Natural killer cell (primary cell): ENCODE measurements around a stretch of chr19.

- PRO-cap = no peak
These were observed 43.4 kb upstream of the NPAS1 start for GRCh38 chr19:46976057-46976771.

DNA sequence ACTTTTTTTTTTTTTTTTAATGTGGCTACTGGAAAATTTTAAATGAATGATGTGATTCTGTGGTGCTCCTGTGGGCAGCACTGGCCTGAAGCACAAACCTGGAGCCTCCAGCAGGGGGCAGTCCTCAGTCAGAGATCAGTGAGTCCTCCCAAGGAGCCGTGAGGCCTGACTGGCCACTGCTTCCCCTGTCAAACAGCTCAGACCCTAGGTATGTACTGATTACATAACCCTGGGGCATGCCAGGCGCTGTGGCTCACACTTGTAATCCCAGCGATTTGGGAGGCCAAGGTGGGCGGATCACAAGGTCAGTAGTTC lies 30.9 kb upstream of the TMEM160 start:
- PRO-cap = no peak

DNA sequence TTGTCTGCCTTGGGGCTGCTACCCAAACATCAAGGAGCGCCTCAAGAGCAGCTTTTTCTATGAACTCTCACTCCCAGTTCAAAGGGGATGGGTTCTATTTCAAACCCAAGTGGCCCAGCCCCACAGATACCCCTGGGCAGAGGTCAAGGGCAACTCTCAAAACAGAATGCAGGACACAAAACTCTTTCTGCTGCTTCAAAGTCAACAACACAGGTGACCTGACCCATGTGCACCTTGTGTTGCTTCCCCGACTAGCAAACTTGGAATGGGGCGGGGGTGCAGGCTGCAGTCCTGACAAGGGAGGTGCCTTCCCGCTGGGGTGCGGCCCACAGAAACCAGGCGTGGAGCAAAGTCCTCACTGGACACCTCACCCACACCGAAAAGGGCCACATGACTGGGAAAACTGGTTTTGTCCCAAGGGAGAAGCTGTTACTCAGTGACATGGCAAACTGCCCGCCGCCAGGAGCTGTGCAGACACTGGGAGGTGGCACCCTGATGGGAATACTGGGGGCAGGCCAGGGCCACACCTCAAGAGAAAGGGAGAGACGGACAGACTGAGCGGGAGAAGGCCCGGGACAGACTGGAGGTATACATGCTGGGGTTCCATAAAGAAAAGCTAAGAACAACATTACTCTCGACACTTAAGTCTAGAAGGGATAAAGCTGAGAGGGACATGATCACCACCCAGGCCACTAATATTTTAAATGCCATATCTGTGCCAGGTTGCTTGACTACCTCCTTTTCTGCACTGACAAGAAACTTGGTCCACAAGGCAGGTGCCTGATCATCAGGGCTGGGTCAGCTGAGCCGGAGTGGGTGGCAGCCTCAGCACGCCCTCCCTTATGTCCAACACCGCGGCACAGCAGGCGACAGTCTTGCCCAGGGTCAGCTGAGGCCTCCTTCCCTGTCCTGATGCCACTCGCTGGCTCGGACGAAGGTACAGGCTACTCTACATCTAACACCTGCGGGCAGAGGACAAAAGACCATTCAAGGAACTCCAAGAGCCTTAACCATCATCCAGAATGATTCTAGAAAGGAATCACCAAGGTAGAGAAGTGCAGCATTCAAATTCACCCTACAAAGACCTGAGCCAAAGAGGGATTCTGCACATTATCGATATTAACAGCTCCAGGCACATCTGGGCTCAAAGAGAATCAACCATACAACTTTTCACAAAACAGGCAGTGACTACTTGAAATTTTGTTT lies 17.1 kb downstream of the ZC3H4 start:
- PRO-cap = no peak

- PRO-cap = no peak
These were observed 13.5 kb downstream of the ZC3H4 start for GRCh38 chr19:47100060-47100573.

- PRO-cap = no peak
These were observed 15.2 kb downstream of the SAE1 start for GRCh38 chr19:47145768-47146357.

GRCh38 chr19:47157027-47157940 lies 26.6 kb downstream of the SAE1 start:
- PRO-cap = no peak

DNA sequence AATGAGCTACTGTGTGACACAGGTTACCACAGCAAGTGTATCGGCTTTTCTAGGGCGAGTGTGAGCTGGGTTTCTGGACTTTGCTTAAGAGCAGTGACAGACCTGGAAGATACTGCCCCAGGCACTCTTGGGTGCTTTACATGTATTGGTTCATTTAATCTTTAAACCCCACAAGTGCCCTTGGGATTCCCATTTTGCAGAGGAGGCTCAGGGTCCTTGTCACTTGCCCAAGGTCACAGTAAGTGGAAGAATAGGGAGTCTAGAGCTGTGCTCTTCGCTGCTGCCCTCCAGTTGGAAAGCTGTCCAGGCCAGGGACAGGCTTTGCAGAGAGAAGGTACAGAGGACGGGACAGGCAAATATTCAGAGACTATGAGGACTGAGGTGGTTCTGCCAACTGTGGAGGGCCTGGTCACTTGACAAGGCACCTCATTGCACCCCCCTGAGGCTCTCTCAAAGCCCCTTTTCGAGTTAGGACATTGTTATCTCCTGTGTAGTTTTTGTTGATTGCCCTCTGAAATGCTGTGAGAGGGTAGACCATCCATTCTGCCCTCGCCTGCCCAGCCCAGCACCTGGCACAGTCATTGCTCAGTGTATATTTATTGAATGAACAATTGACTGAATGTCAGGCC lies 42.4 kb downstream of the BBC3 start:
- PRO-cap = no peak

GRCh38 chr19:47277530-47278208 lies 3.0 kb downstream of the INAFM1 start:
- PRO-cap = no peak

DNA sequence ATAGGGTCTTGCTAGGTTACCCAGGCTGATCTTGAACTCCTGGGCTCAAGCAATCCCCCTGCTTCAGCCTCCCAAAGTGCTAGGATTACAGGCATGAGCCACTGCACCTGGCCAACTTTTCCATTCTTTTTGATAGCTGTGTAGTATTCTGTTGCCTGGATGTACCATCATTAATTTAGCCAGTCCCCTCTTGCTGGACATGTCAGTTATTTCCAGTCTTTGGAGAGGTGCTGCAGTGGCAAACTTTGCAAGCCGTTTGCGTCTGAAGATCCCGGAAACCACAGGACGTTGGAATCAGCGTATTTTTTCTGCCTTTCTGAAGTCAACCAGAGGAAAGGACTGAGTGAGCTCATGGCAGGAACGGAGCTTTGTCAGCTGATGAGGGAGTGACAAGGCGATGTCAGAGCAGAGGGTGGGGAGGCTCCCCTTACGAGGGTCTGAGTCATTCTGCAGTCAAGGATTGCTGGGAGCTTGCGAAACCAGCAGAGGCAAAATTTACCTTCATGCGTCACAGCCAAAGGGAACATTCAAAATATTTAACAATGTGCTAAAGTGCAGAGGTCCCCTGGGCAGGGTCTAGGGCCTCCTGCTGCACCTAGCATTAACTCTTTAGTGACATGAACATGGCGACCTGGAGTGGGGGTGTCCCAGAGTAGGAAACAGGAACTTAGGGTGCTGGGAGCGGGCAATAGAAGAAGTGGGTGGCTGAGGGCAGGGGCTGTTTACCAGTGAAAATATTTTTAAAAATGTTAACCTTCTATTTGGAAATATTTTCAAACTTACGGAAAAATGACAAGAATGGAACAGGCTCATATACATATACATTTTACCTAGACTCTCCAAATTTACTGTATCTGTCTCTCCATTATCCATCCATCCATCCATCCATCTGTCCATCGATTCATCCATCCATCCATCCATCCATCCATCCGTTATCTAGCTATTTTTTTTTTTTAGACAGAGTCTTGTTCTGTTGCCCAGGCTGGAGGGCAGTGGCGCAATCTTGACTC lies 5.7 kb downstream of the C5AR1 start:
- PRO-cap = no peak

GRCh38 chr19:47317236-47317723 lies 7.6 kb downstream of the C5AR1 start:
- PRO-cap = no peak

GRCh38 chr19:47319668-47320780 lies 10.4 kb downstream of the C5AR1 start:
- PRO-cap = no peak

DNA sequence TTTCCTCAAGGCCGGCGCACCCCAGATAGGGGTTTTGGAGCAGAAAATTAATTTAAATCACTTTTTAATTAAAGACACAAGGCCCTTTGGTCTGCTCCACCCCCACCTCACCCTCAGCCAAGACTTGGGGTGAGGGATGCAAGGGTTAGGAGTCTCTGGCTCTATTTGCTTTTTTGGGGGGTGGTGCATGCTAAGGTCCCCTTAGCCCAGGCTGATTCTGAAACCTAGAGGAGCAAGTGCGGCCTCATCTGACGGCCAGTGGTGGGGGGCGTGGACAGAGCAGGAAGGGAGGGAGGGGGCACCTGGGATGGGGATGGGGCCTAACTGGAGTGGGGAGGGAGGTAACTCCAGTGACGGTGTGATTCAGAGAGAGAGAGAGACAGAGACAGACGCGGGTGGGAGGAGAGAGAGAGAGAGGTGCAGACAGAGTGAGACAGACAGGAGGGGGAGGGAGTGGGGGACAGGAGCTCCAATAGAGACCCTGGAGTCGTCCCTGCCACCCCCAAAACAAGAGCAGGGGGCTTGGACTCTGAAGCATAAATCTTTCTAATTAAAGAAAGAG lies 911 bp upstream of the MEIS3 start:
- PRO-cap = no peak

- PRO-cap = no peak
These were observed 3.9 kb downstream of the KPTN start for GRCh38 chr19:47480114-47480495.

DNA sequence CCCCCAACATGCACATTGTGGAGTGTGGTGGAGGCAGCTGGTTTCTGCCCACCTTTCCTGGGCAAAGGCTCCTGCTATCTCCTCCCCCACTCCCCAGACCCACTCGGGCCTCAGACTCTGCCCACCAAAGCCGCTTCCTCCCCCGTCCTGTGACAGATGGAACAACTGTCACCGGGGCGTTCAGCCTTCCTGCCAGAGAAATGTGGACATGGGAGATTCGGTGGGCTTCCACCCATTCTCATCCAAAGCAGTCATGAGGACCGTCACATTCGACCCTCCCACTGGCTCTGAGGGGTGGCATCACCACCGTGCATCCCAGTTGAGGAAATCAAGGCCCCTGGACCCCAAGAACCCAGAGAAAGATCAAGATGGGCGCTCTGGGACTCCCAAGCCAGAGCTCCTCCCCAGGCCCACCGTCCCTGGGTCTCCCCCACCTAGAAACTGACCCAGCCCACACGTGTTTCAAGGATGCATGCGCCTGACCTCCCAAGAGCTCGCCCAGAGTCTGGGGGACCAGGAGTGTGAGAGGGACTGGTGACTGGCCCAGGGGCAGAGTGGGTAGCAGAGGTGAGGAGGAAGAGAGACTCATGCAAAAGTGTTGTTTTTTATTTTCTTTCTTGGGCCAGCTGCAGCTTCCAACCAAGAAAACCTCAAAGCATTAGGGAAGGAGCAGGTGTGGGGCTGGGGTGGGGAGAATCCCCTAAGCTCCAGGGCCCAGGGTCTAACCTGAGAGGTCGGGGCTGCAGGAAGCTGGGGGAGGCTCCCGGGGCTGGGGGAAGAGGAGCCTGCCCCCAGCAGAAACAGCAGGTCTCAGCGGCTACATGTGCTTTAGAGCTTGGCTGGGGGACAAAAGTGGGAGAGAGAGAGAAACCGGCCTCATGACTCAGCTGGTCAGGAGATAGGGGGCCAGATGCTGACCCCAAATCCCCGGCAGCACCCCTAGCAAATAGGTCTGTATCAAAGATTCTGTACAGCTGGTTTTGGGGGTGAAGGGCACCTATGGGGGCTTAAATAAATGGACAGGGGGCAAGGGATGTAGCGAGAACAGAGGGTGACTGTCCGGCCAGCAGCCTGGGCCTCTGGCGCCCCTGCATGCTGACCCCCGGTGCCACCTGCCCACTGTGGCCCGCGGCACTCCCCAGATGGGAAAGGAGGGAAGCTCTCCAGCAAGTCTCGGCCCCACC lies 3.4 kb upstream of the KPTN start:
- PRO-cap = no peak

GRCh38 chr19:47511581-47512126 lies 3.2 kb downstream of the NAPA start:
- PRO-cap = no peak

- PRO-cap = bidirectional peak, plus-strand start at chr19:47600648, minus-strand start at chr19:47600326; unidirectional peak, plus-strand start at chr19:47600726
These were observed 8.3 kb upstream of the BICRA start for GRCh38 chr19:47600510-47601172.

GRCh38 chr19:47660259-47660765 lies 51.4 kb downstream of the BICRA start:
- PRO-cap = no peak

GRCh38 chr19:47702379-47703433 lies 10.5 kb upstream of the EHD2 start:
- PRO-cap = no peak

GRCh38 chr19:47723061-47723495 lies 9.9 kb downstream of the EHD2 start:
- PRO-cap = no peak

- PRO-cap = no peak
These were observed 9.1 kb downstream of the NOP53 start for GRCh38 chr19:47754340-47754953.